HepG2 (cell line): ENCODE results near the gene GNG7.

- RRBS, 2 experiments = 93 to 98% methylated on average over 10 to 24 of the region's 111 CpGs
CAGE:
- cytosol, long polyA minus RNA = no peak
- cytosol, long polyA plus RNA = no peak
- long polyA plus RNA = no peak
- nucleus, long polyA minus RNA = no peak
- nucleus, long polyA plus RNA = no peak
These were observed 8.7 kb downstream of the PLEKHJ1 start for GRCh38 chr19:2227035-2228309.

DNA sequence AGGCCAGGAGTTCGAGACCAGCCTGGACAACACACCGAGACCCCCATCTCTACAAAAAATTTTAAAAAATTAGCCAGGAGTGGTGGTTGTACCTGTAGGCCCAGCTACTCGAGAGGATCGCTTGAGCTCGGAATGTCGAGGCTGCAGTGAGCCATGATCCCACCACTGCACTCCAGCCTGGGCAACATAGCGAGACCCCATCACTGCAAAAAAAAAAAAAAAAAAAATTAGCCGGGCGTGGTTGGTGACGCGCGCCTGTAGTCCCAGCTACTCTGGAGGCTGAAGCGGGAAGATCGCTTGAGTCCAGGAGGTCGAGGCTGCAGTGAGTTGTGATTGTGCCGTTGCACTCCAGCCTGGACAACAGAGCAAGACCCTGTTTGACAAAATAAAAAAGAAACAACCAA, 581 bp downstream of the SF3A2 start:
- RRBS, 2 experiments = no CpG with 5 or more reads among the region's 16 CpGs
CAGE:
- cytosol, long polyA minus RNA = no peak
- cytosol, long polyA plus RNA = no peak
- long polyA plus RNA = no peak
- nucleus, long polyA minus RNA = no peak
- nucleus, long polyA plus RNA = no peak

DNA sequence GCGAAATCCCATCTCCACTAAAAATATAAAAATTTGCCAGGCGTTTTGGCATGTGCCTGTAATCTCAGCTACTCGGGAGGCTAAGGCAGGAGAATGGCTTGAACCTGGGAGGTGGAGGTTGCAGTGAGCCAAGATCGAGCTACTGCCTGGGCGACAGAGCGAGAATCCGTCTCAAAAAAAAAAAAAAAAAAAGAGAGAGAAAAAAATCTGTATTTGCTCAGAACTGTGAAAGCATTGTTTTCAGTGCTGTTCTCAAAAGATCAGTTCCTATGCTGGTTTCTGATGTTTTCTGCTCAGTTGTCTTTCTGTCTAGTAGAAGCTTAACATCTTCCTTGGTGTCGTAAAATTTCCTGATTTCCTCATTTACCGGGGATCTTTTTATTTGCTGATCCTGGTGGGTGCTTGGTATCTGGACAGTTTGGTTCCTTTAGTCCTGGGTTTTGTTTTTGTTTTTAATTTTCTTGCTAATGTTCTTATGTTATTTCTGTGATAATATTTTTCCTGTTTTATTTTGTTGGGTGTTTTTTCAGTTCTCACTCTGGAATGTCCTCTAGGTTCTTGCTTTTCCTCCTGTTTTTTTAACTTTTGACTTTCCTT, 2.7 kb downstream of the SF3A2 start:
- RRBS, 2 experiments = no CpG with 5 or more reads among the region's 9 CpGs
CAGE:
- cytosol, long polyA minus RNA = no peak
- cytosol, long polyA plus RNA = no peak
- long polyA plus RNA = no peak
- nucleus, long polyA minus RNA = no peak
- nucleus, long polyA plus RNA = no peak

DNA sequence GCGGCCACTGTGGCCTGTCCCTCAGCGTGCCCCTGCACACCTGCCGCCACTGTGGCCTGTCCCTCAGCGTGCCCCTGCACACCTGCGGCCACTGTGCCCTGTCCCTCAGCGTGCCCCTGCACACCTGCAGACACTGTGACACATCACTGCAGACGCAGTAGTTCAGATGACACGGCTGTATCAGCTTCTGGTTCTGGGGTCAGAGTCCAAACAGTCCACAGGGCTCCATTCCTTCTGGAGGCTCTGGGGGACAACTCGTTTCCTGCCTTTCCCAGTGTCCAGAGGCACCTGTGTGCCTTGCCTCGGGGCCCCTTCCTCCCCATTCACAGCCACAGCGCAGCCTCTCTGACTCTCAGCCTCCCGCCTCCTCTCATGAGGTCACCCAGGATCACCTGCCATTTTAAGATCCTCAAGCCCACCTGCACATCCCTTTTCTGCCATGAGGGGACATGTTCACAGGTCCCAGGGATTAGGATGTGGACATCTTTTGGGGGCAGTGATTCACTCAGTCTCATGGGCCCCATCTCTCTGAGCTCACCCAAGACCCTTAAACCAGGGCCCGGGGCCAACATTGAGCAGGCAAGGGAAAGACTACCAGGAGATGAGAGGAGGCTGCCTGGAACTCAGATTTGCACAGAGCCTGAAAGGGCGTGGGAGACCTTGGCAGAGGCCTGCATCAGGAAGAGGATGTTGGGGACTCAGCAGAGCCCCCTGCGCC, 5.6 kb downstream of the SF3A2 start:
- RRBS, 2 experiments = no CpG with 5 or more reads among the region's 15 CpGs
CAGE:
- cytosol, long polyA minus RNA = no peak
- cytosol, long polyA plus RNA = no peak
- long polyA plus RNA = no peak
- nucleus, long polyA minus RNA = no peak
- nucleus, long polyA plus RNA = no peak

GRCh38 chr19:2474443-2475113, 1.3 kb upstream of the GADD45B start:
- RRBS, 2 experiments = 1 to 2% methylated on average over 27 of the region's 58 CpGs
CAGE:
- cytosol, long polyA minus RNA = no peak
- cytosol, long polyA plus RNA = no peak
- long polyA plus RNA = no peak
- nucleus, long polyA minus RNA = no peak
- nucleus, long polyA plus RNA = no peak

- RRBS, 2 experiments = 30 to 38% methylated on average over 46 of the region's 106 CpGs
CAGE:
- cytosol, long polyA minus RNA = no peak
- cytosol, long polyA plus RNA = no peak
- long polyA plus RNA = no peak
- nucleus, long polyA minus RNA = no peak
- nucleus, long polyA plus RNA = no peak
These were observed 12.8 kb downstream of the GADD45B start for GRCh38 chr19:2488360-2489568.

GRCh38 chr19:2494587-2495203, 18.8 kb downstream of the GADD45B start:
- RRBS, 2 experiments = 1 to 2% methylated on average over 18 of the region's 65 CpGs
CAGE:
- cytosol, long polyA minus RNA = no peak
- cytosol, long polyA plus RNA = no peak
- long polyA plus RNA = no peak
- nucleus, long polyA minus RNA = no peak
- nucleus, long polyA plus RNA = no peak

GRCh38 chr19:2627255-2628092, 75.0 kb downstream of the GNG7 start:
- RRBS, 2 experiments = 3 to 6% methylated on average over 5 to 6 of the region's 21 CpGs
CAGE:
- cytosol, long polyA minus RNA = no peak
- cytosol, long polyA plus RNA = no peak
- long polyA plus RNA = no peak
- nucleus, long polyA minus RNA = no peak
- nucleus, long polyA plus RNA = no peak

DNA sequence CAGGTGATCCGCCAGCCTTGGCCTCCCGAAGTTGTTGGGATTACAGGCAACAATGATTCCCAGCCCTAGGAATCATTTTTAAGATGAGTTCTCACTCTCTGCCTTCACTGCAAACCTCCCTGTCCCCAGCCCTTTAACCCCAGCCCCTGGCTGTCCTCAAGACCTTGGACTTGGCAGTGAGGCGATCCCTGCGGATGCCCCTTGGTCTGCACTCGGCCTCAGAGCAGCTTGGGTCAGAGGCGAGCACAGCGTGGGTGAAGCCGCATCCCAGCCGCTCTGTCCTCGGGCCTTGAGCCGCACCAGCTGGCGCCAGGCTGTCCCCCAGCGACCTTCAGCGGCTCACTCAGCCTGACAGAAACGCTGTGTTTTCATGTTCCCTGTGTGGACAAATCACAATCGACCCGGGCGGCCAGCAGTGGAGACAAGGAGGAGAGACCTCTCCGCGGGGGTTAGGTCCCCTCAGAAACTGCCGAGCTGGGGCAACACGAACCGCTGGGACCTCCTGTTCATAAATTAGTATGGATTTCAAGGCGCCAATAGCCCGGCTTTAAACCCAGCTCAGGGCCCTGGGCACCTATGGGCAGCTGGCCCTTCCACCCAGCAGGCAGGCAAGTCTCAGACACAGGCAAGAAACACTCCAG, 52.0 kb downstream of the GNG7 start:
- RRBS, 2 experiments = no CpG with 5 or more reads among the region's 25 CpGs
CAGE:
- cytosol, long polyA minus RNA = no peak
- cytosol, long polyA plus RNA = no peak
- long polyA plus RNA = no peak
- nucleus, long polyA minus RNA = no peak
- nucleus, long polyA plus RNA = no peak

GRCh38 chr19:2702320-2703030, at the start of gene GNG7:
TSS of gene GNG7 (minus strand) at chr19:2702694.
- RRBS, 2 experiments = 1 to 2% methylated on average over 39 to 43 of the region's 76 CpGs
CAGE:
- cytosol, long polyA minus RNA = no peak
- cytosol, long polyA plus RNA = no peak
- long polyA plus RNA = no peak
- nucleus, long polyA minus RNA = no peak
- nucleus, long polyA plus RNA = start-site peak on the minus strand at chr19:2702671-2702707, 65 and 90 reads in 2 replicates

- RRBS, 2 experiments = 98% methylated on average over 3 of the region's 23 CpGs
CAGE:
- cytosol, long polyA minus RNA = no peak
- cytosol, long polyA plus RNA = no peak
- long polyA plus RNA = no peak
- nucleus, long polyA minus RNA = no peak
- nucleus, long polyA plus RNA = no peak
These were observed 20.2 kb downstream of the SGTA start for GRCh38 chr19:2762773-2763469.

DNA sequence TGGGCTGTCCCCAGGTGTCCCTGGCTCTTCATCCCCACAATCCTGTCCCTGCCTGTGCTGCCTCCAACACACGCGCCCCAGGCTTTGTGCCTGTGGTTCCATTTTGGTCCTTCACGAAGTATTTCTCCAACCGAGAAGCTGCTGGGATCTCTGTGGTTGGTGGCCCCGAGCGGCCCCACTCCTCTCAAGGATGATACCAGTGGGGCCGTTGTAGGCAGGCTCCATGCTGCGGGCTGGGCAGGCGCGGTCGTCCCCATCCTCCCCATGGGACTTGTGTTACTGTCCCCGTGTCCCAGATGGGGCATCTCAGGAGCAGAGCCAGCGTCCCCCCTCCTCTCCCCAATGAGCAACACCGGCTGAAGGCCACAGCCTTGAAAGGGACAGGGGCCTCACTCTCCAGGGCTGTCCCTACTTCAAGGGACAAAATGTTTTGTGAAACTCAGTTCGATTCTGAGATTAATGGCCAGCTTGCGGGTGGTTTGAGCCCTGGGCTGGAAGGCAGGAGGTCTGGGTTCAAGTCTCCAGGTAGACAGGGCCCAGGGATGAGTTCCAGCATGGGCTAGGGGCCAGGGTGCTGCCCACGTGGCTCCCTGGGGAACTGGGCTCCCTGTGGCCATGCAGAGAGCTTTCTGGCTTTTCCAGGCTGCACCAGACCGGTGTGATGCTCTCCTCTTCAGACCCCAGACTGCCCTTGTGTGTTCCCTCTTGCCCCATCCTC, 3.6 kb upstream of the ZNF554 start:
- RRBS, 2 experiments = no CpG with 5 or more reads among the region's 18 CpGs
CAGE:
- cytosol, long polyA minus RNA = no peak
- cytosol, long polyA plus RNA = no peak
- long polyA plus RNA = no peak
- nucleus, long polyA minus RNA = no peak
- nucleus, long polyA plus RNA = no peak

- RRBS, 2 experiments = no CpG with 5 or more reads among the region's 5 CpGs
CAGE:
- cytosol, long polyA minus RNA = no peak
- cytosol, long polyA plus RNA = no peak
- long polyA plus RNA = no peak
- nucleus, long polyA minus RNA = no peak
- nucleus, long polyA plus RNA = no peak
These were observed 5.2 kb upstream of the TLE2 start for GRCh38 chr19:3034253-3034784.

DNA sequence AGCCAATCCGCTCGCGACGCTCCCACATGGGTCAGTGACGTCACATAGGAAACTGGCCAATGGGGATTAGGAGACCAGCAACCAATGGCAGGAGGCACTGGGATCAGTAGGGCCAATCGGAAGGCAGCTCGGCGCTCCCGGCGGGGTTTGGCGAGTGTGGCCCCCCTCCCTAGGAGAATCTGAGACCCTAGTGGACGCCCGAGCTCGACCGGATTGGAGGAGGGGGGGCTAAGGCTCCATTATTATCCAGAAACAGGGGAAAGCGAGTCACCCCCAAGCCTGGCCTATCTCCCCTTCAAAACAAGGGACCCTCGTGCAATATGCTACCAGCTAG, 6.6 kb upstream of the TLE2 start:
- RRBS, 2 experiments = under 1 to 2% methylated on average over 7 of the region's 17 CpGs
CAGE:
- cytosol, long polyA minus RNA = no peak
- cytosol, long polyA plus RNA = no peak
- long polyA plus RNA = no peak
- nucleus, long polyA minus RNA = no peak
- nucleus, long polyA plus RNA = no peak

GRCh38 chr19:3055580-3056284, 6.6 kb downstream of the TLE5 start:
- RRBS, 2 experiments = 90 to 94% methylated on average over 7 to 9 of the region's 28 CpGs
CAGE:
- cytosol, long polyA minus RNA = no peak
- cytosol, long polyA plus RNA = no peak
- long polyA plus RNA = no peak
- nucleus, long polyA minus RNA = no peak
- nucleus, long polyA plus RNA = no peak

- RRBS, 2 experiments = no CpG with 5 or more reads among the region's 13 CpGs
CAGE:
- cytosol, long polyA minus RNA = no peak
- cytosol, long polyA plus RNA = no peak
- long polyA plus RNA = no peak
- nucleus, long polyA minus RNA = no peak
- nucleus, long polyA plus RNA = no peak
These were observed 13.7 kb downstream of the GNA11 start for GRCh38 chr19:3107789-3108310.

DNA sequence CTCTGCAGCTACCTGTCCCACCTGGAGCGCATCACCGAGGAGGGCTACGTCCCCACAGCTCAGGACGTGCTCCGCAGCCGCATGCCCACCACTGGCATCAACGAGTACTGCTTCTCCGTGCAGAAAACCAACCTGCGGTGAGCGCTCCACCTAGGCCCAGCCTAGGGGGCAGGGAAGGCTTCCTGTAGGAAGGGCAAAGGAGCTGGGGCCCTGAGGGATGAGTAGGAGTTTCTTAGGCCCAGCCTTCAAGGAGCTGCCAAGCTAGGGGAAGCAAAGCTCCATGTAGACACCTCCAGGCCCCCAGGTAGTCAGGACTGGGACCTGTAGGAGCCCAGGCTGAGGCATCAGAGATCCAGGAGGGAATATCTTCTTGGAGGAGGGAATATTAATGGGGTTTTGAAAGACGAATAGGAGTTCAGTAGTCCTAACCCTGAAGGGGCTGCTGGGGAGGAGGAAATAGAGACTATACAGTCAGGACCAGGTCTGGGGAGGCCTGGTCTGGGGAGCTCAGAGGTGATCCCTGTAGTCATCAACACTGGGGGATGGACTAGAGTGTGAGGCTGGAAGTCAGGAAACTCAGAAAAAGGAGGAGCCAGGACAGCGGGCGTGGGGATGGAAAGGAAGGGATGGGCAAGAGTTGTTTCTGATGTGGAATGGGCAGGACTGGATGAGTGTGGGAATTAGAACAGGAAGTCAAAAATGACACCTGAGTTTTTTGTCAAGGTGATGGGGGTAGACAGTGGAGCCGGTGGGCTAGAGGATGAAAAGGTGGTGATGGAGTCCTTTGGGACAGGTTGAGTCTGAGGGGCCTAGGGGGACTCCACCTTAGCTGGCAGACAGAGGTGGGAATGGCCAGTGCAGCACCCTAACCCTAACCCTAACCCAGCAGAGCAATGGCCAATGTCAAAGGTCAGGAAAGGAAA, 16.1 kb downstream of the GNA15 start:
- RRBS, 2 experiments = no CpG with 5 or more reads among the region's 14 CpGs
CAGE:
- cytosol, long polyA minus RNA = no peak
- cytosol, long polyA plus RNA = no peak
- long polyA plus RNA = no peak
- nucleus, long polyA minus RNA = no peak
- nucleus, long polyA plus RNA = no peak

- RRBS, 2 experiments = 100% methylated on average over 2 of the region's 33 CpGs; no CpG with 5 or more reads in 1 of the 2 experiments
CAGE:
- cytosol, long polyA minus RNA = no peak
- cytosol, long polyA plus RNA = no peak
- long polyA plus RNA = no peak
- nucleus, long polyA minus RNA = no peak
- nucleus, long polyA plus RNA = no peak
These were observed 3.9 kb downstream of the NCLN start for GRCh38 chr19:3189490-3190121.

DNA sequence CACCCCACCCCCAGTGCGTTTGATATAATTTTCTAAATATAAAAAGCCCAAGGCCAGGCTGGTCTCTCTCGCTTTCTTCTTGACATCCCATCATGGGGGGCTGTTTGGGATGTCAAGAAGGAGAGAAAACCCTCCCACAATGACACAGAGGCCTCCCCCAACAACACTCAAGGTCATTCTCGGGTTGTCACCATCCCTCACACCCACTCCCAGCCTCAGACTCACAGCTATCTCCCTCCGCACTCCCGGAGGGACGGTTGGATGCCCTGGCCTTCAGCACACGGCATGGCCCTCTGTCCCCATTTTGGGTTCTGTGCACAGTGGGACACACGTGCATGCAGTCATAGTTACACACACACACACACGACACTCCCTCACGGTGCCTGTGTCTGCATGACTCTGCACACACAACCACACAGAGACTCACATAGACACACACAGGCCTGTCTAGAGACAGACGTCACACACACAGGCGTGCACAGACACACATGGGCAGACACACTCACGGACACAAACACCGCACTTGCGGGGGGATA, 4.8 kb upstream of the NFIC start:
- RRBS, 2 experiments = no CpG with 5 or more reads among the region's 15 CpGs
CAGE:
- cytosol, long polyA minus RNA = no peak
- cytosol, long polyA plus RNA = no peak
- long polyA plus RNA = no peak
- nucleus, long polyA minus RNA = no peak
- nucleus, long polyA plus RNA = no peak

- RRBS, 2 experiments = 89 to 90% methylated on average over 19 to 21 of the region's 42 CpGs
CAGE:
- cytosol, long polyA minus RNA = no peak
- cytosol, long polyA plus RNA = no peak
- long polyA plus RNA = no peak
- nucleus, long polyA minus RNA = no peak
- nucleus, long polyA plus RNA = no peak
These were observed 3.0 kb downstream of the NFIC start for GRCh38 chr19:3369088-3370113.